Right atrium auricular region (tissue), 2 donors: ENCODE measurements around a stretch of chr6.

GRCh38 chr6:118555920-118556243 is 7.8 kb downstream of the PLN start:
- PRO-cap, result no peak
- RAMPAGE, long total RNA, 2 experiments, result no peak in any of the 2 experiments

DNA sequence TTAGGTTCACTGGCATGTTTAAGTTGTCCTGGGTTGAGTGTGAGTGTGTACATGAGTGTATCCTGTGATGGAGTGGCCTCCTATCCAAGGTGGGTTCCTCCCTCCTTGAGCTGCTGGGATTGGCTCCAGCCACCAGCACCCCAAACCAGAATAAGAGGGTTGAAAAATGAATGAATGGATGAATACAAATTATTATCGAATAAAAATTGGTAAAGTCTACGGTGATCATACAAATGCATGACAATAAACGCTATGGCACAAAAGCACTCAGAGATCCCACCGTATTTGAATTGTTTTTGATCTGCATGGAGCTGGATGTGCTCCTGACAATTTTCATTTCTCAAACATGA is 9.4 kb downstream of the PLN start:
- PRO-cap, result no peak
- RAMPAGE, long total RNA, 2 experiments, result no peak in any of the 2 experiments

- PRO-cap, result no peak
- RAMPAGE, long total RNA, 2 experiments, result no peak in any of the 2 experiments
Observed at GRCh38 chr6:118890851-118891956, 2.7 kb upstream of the ASF1A start.

- PRO-cap, result no peak
- RAMPAGE, long total RNA, 2 experiments, result no peak in any of the 2 experiments
Observed at GRCh38 chr6:119221073-119222124, 128.2 kb downstream of the MAN1A1 start.

- PRO-cap, result no peak
- RAMPAGE, long total RNA, 2 experiments, result no peak in any of the 2 experiments
Observed at GRCh38 chr6:119286497-119287209, 62.9 kb downstream of the MAN1A1 start.

DNA sequence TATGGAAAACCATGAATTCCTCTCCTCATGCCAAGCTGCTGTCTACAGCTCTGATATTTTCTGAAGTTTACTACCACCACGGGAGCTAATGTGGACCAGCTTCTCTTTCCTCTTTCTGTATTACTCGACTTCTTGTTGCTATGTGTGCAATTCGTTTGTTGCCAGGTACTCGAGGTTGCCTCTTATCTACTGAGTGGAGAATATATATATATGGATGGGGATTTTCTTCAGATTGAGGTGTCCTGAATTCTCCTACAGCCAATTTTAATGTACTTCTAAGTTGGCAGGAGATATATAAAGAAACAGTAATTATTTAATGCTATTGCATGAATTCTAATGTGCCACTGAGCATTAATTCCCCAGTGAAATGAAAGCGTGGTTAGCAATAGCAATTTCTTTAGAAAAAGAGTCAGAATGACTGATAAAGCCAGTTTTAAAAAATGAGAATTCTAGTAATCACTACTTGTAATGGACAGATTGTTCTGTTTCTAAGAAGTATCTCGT is 34.6 kb downstream of the MAN1A1 start:
- PRO-cap, result no peak
- RAMPAGE, long total RNA, 2 experiments, result no peak in any of the 2 experiments

GRCh38 chr6:119347330-119347964 is 2.1 kb downstream of the MAN1A1 start:
- PRO-cap, result no peak
- RAMPAGE, long total RNA, 2 experiments, result no peak in any of the 2 experiments

GRCh38 chr6:119348027-119348243 is 1.6 kb downstream of the MAN1A1 start:
- PRO-cap, result no peak
- RAMPAGE, long total RNA, 2 experiments, result no peak in any of the 2 experiments

GRCh38 chr6:119493779-119494509 is 144.4 kb upstream of the MAN1A1 start:
- PRO-cap, result no peak
- RAMPAGE, long total RNA, 2 experiments, result no peak in any of the 2 experiments

- PRO-cap, result no peak
- RAMPAGE, long total RNA, 2 experiments, result no peak in any of the 2 experiments
Observed at GRCh38 chr6:119566625-119567216, 217.2 kb upstream of the MAN1A1 start.

DNA sequence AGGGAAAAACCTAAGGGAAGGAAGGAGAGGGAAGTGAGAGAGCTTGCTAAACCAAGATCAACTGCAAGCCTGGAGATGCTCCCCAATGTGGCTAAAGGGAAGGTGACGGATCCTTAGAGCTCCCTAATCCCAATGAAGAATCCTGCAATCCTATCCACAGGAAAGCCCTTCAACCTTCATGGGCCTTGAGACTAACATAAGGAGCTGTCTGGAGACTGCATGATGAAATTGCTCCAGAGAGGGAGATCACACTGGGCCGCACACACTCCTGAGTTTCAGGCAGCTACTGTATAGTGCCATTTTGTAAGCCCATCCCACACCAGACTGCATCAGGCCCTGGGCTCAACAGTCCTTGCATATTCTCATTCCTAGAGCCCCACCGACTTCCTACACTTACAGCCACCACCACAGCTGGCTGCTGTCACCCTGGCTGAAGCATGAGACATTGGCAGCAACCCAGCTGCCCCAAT is 877.2 kb upstream of the MAN1A1 start:
- PRO-cap, result no peak
- RAMPAGE, long total RNA, 2 experiments, result no peak in any of the 2 experiments

DNA sequence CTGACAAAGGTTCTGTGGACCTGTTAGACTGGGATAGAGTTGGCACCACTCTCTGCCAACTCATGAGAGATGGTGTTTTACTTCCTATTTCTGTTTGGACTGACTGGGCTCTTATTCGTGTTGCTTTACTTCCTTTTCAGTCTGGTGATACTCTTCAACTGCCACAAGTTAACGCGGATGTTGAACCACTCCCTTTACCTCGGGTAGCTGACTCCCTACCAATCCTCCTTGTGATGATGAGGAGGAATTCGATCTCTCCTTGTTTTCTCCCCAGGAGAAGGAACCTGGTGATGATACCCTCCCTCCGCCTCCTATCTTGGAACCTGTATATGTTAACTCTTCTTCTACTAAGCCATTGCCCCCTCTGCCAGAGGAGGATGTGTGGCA is 291.0 kb downstream of the TBC1D32 start:
- PRO-cap, result no peak
- RAMPAGE, long total RNA, 2 experiments, result no peak in any of the 2 experiments

GRCh38 chr6:121043634-121044102 is 290.6 kb downstream of the TBC1D32 start:
- PRO-cap, result no peak
- RAMPAGE, long total RNA, 2 experiments, result no peak in any of the 2 experiments

DNA sequence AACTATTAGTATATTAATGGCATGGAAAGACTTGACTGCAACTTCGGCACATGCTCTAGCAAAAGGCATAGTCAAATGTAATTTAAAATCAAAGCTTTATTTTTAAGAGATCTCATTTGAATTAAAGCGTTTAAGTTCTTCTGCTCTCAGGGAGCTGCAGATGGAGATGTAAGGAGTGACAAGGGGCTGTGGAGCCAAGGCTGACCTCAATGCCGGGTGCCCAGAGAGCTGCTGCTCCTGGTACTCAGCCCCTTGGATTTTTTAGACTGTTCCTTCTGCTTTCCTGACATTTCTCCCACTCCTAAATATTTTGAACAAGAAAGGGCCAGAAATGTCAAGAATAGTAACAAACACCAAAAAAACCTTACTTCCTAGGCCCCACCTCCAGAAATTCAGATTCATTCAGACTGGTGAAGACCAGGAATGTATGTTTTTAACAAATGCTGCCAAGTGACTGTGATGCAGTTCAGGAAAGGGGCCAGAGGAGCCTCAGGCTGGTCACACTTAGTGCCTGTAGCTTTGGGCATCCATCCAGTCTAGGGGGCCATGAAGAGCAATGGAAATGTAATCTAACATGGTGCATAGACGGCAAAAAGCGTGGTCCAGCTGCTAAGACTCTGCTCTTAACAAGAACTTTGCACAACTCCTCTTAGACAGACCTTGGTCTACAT is 7.0 kb downstream of the GJA1 start:
- PRO-cap, result no peak
- RAMPAGE, long total RNA, 2 experiments, result no peak in any of the 2 experiments

GRCh38 chr6:122008310-122008827 is 391.1 kb upstream of the HSF2 start:
- PRO-cap, result no peak
- RAMPAGE, long total RNA, 2 experiments, result no peak in any of the 2 experiments

GRCh38 chr6:122432663-122432919 is 33.1 kb downstream of the HSF2 start:
- PRO-cap, result no peak
- RAMPAGE, long total RNA, 2 experiments, result no peak in any of the 2 experiments

DNA sequence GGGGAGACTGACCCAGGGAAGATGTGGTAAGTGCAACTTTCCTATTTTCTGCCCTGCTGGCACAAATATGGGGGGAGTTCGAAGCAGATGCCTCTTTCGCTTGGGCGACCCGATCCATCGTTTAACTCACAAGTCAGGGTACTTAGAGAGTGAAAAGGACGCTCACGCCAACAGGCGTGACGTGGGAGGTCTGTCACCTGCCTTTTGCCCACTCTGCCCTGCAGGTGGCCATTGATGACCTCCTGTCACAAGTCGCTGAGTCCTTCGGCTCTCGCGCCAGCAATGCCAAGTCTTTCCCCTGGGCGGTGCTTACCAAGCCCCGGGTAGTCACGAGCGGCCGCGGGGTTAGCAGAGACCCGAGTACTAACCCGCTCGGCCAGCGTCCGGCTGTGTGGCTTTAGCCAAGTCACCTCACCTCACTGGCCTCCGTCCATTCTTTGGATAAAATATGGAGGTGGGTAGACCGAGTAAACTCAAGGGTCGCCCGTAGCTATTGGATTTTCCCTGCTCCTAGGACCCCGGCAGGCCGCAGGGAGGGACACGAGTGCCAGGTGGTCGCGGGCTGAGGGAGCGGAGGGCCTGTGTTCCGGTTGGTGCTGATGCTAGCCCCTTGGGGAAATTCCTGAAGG is 519 bp downstream of the PKIB start:
- PRO-cap, result no peak
- RAMPAGE, long total RNA, 2 experiments, result no peak in any of the 2 experiments

DNA sequence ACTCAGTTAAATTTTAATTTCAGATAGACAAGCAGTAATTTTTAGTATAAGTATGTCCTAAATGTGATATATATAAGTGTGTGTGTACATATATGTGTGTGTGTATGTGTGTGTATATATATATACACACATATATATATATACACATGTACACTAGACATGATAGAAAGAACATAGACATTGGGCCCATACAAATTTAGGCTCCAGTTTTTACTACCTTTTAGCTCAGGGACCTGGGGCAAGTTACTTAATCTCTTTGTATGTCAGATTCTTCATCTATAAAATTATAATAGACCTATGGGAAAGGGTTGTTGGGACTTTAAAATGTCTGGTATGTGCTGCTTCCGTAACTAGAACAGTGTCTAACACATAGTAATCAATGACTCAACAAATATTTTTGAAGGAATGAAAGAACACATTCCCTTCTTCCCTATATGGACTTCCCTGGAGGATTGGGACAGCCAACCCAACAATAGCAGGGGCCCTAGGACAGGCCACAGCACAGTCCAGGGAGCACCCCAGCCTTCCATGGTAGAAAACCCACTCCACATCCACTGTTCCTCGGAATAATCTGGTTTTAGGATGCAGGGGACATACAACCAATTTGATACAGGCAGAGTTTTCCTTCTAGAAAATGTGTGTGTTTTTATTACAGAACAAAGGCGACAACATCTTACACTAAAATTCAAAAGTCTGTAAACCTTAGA is 50.7 kb upstream of the TPD52L1 start:
- PRO-cap, result unidirectional peak, plus-strand start at position 499 of the sequence
- RAMPAGE, long total RNA, 2 experiments, result no peak in any of the 2 experiments

- PRO-cap, result no peak
- RAMPAGE, long total RNA, 2 experiments, result no peak in any of the 2 experiments
Observed at GRCh38 chr6:125123489-125124622, 29.7 kb upstream of the TPD52L1 start.

DNA sequence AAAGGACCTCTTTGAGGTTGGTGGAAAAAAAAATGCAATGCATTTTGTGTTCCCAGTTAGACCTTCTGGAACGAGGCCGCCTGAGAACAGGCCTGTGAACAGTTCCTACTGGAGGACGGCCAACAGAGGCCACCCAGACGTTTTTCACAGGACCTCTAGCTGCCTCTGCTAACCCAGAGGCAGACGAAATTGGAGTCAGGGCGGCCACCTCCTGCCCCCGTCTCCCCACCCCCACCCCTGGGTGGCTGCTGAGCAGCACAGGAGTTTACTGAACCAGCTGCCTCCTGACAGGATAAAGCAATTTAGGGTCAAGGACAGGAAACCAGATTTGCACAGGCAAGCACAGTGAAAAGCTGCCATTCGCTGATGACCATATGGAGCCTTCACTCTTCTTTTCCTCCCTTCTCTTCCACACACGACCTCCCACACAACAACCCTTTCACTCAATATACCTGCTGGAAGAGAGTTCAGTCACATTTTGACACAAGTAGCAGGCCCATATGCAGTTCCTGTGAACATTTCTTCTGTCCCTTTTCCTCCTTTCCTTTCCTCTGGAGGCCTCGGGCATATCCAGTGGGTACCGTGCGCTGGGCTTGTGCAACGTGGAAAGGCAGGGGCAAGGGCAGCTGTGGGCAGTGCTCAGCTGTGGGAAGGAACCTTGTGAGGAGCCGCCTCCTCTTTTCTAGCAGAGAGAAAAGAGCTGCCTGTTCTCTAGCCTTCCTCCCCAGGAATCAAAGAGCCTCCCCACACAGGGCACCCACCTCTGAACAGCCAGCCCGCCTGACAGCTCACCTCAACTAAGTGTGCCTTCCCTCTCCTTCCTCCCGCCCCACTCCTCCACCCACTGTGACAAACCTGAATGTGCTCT is 143.0 kb upstream of the HDDC2 start:
- PRO-cap, result bidirectional peak, plus-strand start at position 182 of the sequence, minus-strand start at position 67 of the sequence
- RAMPAGE, long total RNA, 2 experiments, result no peak in any of the 2 experiments